AG09319 (cell line): ENCODE results near the gene TAFA4.

DNA sequence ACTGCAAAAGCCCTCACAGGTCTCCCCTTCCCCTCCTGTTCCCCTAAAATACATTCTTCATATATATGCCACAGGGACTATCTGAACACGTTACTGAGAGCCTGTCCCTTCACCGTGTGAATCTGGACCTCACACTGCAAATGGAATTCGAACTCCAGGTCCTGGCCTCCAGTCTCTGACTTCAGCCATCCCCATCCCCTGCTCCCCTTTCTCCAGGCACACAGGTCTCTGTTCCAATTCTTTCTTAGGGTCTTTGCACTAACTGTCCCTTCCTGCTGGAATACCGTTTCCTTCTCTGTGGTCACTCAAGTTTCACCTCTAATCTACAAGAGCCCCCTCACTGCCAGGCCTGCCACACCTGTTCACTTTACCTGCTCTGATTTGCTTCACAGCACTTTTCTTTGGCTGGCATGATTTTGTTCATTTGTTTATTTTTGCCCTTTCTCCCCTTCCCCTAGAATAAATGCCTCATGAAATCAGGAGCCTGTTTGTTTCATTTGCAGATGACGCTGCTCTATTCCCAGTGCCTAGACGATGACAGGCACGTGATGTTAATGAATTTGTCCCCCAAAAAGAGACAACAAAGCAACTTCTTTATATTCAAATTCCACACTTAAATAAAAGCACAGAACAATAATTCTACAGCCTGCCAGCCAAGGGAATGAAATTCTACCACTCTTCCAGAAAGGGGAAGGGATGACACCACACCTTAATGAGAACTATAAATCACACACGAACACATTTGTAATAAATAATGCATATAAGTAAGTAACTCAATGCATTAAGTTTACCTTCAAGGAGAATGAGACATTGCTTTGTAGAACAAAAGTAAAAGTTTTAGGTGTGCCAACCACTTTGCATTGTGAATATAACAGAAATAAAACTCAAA lies 618.4 kb downstream of the MAGI1 start:
- RRBS: no CpG with 5 or more reads among the region's 8 CpGs

GRCh38 chr3:65589284-65590415 lies 449.1 kb downstream of the MAGI1 start:
- RRBS: no CpG with 5 or more reads among the region's 10 CpGs

- RRBS: no CpG with 5 or more reads among the region's 9 CpGs
Observed at GRCh38 chr3:65595159-65596047, 443.3 kb downstream of the MAGI1 start.

GRCh38 chr3:65803849-65804485 lies 234.8 kb downstream of the MAGI1 start:
- RRBS: no CpG with 5 or more reads among the region's 3 CpGs

- RRBS: no CpG with 5 or more reads among the region's 4 CpGs
Observed at GRCh38 chr3:65886576-65886915, 152.2 kb downstream of the MAGI1 start.

DNA sequence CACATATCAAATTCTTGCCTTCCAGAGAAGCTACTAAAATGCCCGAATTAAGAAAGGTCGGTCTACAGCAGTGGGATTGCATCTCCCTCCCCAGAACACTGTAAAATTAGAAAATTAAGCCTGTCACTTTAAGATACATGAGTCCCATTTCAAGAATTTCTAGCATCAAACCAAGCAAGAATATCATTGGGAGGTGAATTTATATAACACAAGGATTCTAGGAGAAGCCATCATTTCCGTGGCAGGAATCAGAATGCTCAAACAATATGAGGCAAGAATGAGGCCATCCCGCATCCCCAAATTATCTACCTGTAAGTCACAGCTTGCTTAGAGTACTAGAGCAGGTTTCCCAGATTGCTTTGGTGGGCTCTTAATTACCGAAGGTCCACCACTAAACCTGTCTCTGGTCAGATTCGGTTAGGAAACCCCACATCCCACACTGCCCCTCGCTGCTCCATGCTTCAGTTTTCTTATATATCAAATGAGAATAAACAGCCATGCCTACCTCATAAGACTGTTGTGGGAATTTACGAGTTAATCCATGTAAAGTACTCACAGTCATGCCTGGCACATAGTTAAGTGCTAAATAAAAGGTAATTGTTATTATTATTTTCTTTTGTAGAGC lies 114.3 kb downstream of the MAGI1 start:
- RRBS: no CpG with 5 or more reads among the region's 8 CpGs

DNA sequence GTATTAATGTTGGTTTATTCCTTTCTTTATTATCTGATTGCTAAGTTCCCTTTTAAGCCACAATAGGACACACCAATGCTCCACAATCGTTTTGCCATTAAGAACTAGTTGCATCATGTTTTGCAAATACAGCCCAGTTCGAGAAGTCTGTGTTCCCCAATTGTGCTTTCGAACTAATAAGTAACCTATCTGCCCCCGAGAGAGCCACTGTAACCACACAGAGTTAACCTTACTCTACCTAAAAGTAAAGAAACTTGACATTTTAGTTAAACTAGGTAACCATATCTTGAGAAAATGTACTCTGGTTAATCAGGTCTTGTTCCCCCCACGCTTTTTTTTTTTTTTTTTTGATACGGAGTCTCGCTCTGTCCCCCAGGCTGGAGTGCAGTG lies 39.1 kb downstream of the MAGI1 start:
- RRBS: no CpG with 5 or more reads among the region's 7 CpGs

DNA sequence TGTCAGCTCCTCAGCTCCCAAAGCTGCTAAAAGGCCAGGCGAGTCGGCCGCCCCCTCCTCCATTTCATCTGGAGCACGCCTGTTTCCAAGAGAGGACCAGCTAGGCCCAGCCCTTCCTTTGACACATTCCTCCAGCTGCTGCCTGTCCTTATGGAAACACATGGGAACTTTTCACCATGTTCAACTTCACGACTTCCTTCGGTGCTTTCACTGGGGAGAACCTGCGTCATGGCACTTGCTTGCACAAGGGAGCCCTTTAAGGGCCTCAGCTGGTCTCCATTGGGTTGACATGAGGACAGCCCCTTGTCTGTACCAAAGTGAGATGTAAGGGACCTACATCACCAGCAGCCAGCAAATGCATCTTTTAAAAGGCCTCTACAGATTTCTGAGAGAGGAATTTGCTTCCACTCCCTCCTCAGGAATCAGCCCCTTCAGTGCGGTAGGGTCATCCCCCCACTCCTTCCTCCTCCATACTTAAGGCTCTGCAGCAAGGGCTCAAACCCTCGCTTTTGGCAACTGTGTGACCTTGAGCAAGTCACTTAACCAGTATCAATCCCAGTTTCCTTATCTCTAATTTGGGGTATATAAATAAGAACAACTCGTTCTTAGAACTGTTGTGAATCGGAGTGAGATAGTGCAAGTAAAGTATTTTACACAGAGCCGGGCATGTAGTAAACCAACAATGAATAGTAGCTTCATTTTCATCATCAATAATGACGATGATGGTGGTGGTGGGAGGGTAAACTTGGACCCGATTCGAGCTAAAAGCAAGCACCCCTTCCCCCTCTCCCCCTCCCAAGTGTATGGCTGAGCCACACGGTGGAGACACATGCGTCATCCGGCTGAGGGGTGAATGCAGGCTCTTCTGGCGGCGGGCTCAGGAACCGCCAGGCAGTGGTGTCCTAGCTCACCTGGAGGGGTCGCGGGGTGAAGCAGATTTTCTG lies 1.8 kb downstream of the MAGI1 start:
- RRBS: no CpG with 5 or more reads among the region's 23 CpGs

GRCh38 chr3:66304221-66304652 lies 83.4 kb downstream of the SLC25A26 start:
- RRBS: no CpG with 5 or more reads among the region's 5 CpGs

DNA sequence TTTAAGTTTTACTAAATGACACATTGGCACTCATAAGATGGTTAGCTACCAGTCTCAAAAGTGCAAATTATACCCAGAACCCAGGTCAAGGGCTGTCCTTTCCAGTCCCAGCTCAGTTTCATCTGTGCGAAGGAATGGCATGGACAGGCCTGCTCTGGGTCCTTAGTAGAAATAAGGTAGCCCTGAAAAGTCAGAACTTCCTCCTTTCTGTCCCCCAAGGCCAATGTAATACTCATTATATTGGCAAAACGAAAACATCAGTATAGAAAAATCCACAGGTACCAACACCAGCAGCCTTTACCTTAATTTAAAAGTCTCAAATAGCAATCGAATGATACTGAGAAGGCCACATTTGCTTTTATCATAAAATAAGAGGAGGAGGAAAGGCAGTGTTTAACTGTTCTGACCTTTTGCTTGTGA lies 121.7 kb downstream of the LRIG1 start:
- RRBS: no CpG with 5 or more reads among the region's 3 CpGs

- RRBS: no CpG with 5 or more reads among the region's 3 CpGs
Observed at GRCh38 chr3:66450614-66451247, 50.1 kb downstream of the LRIG1 start.

DNA sequence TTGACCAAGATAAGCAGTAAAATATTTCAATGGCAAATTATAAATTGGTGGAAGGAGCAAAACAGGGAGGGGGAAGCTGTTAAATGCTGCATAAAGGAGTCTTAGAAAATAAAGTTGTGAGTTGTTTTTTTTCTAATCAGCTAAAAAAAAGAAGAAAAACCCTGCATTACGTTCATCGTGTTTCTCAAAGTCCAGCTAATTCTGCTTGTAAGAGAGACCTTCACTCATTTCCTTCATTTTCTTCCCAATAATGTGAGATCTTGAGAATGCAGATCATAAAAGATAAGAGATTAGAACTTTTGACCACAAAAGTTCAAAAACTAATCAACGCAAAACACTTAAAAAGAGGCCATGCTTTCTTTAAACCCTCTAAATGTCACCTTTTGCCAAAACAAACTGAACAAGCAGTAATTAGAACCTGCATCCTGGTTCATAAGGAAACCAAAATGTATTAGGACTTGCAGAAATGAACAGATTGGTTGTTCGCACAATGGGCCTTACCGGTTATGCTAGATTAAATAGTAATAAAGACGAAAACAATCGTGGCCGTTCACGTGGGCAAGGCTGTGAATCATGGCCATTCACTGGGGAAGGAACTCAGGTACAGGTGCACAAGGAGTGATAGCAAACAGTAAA lies 8.4 kb downstream of the LRIG1 start:
- RRBS: no CpG with 5 or more reads among the region's 9 CpGs

DNA sequence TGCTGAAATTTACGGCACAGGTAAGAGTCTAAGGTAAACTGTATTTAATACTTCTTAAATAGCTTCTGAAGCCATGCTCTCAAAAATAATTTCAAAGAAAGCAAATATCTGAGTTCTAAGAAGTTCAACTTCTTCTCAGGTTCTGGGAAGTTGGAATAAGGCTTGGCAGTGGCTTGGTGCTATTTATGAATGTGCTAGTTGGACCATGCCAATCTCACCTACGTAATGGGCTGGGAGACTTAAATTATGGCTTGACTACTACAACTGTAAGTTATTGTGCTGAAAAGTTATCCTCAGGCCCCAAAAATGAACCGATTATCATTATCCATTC lies 3.6 kb downstream of the LRIG1 start:
- RRBS: no CpG with 5 or more reads among the region's 3 CpGs

GRCh38 chr3:66809656-66810106 lies 188.4 kb upstream of the KBTBD8 start:
- RRBS: no CpG with 5 or more reads among the region's 3 CpGs

DNA sequence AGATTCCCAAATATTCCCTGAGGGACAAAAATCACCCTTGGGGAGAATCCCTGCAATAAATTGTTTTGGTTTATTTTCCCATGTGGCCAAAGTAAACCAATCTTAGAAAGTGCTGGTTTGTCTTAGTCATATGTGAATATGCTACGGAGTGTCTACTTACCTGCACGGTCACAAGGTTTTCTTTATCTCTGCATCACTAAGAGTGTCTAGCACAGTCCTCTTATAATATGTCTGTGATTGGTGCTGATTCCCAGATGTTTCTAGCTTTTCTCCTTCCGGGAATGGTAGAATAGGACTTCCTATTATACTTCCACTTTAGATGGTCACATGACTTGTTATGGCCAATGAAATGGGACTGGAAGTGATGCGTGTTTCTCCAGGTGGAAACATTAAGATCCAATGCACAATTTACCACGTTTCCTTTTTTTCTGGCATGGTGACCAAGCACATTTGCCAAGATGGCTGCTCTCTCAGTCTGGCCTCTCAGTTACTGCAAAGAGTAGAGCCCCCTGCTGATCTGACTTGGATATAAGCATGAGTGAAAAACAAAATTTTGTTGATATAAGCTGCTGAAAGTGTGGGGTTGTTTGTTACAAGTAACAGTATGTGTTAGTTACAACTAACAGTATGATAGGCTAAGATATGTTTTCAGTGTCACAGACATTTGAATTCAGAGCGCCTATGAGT lies 7.9 kb upstream of the KBTBD8 start:
- RRBS: no CpG with 5 or more reads among the region's 6 CpGs

GRCh38 chr3:67475964-67476658 lies 178.3 kb downstream of the SUCLG2 start:
- RRBS: no CpG with 5 or more reads among the region's 8 CpGs

DNA sequence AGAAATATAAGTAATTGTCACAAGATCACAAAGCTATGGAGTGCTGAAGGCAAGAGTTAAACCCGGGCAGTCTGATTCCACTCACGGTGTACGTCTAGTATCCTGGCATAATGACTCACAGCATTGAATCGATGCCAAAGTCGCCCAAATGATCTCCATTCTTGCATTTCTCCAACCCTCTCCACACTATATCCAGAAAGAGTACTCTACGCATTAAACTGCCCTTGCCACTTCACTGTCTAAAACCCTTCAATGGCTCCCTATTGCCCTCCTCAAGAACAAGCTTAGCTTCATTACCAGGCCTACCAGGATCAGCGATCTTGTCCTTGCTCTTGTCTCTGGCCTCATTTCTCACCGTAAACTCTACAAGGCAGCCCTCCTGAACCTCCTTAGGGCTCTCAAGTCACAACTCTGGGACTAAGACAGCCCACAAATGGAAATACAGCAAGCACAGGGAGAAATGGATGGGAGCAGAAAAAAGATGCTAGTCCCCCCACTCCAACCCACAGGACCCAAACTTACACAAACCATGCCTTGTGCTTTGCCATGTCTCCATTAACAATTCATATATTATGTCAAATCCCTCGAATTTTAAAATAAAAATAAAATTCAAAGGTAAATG lies 7.6 kb downstream of the SUCLG2 start:
- RRBS: no CpG with 5 or more reads among the region's 9 CpGs

DNA sequence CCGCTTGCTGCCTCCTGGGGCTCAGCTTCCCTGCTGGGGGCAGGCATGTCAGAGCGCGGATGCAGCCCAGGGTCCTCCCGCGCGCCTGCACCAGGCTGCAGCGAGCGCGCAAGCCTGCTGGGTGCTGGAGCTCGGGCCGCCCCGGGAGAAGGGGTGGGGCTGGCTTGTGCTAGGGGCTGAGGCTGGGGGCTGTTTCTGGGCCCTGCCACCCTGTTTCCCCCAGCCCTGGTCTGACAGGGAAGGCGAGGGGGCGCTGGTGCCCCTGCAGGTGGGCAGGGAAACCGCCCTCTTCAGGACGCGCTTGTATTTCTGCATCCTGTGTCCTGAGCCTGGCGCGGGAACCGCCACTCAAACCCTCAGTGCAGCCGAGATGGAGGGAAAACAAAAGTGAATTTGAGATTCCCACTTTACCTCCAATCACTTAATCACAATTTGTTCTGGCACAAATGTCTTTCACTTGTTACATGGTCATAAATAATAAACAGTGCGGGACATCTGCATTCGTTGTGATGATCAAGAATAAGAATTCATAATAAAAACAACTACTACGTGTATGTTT lies 3.9 kb downstream of the TAFA1 start:
- RRBS: no CpG with 5 or more reads among the region's 24 CpGs

- RRBS: 4% methylated on average over 19 of the region's 76 CpGs
Observed at GRCh38 chr3:68932255-68933076, at the start of gene TAFA4. TAFA4 (minus strand) TSS chr3:68932547.

- RRBS: no CpG with 5 or more reads among the region's 8 CpGs
Observed at GRCh38 chr3:69079028-69079699, 1.0 kb downstream of the UBA3 start.